PC-3 (cell line): ENCODE measurements around a stretch of chr9.

- RAMPAGE, long total RNA = no peak
Measured at GRCh38 chr9:134996848-134997414, 79.2 kb upstream of the FCN1 start.

- RAMPAGE, long total RNA = no peak
Measured at GRCh38 chr9:135244156-135244846, 156.8 kb downstream of the OLFM1 start.

- RAMPAGE, long total RNA = no peak
Measured at GRCh38 chr9:135255262-135255989, 168.0 kb downstream of the OLFM1 start.

GRCh38 chr9:135500222-135500426 is 358 bp upstream of the MRPS2 start:
- RAMPAGE, long total RNA = no peak

- RAMPAGE, long total RNA = no peak
Measured at GRCh38 chr9:135908652-135909328, 1.4 kb upstream of the CAMSAP1 start.

- RAMPAGE, long total RNA = no peak
Measured at GRCh38 chr9:135926668-135927449, 19.5 kb upstream of the CAMSAP1 start.

DNA sequence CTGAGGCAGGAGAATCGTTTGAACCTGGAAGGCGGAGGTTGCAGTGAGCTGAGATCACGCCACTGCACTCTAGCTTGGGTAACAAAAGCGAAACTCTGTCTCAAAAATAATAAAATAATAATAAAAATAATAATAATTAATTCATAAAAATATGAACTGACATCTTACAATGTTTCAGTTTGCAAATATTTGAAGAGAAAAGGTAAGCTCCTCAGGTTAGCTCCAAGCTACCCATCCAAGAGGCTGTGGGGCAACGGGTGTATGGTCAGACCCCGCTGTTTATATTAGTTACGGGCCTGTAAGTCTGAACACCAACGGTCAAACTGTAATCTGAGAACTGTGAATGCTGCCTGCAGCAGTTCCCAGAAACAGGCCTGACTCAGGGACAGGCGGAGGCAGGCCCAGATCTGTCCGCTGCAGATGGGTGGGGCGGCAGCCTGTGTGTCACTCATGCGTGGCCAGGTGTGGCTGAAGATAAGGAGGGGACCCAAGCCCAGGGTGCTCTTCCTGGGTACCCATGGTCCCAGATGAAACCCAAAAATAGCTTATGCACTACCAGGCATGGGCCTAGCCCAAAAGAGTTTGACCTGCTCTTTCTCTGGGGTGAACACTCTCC is 9.4 kb downstream of the UBAC1 start:
- RAMPAGE, long total RNA = no peak

DNA sequence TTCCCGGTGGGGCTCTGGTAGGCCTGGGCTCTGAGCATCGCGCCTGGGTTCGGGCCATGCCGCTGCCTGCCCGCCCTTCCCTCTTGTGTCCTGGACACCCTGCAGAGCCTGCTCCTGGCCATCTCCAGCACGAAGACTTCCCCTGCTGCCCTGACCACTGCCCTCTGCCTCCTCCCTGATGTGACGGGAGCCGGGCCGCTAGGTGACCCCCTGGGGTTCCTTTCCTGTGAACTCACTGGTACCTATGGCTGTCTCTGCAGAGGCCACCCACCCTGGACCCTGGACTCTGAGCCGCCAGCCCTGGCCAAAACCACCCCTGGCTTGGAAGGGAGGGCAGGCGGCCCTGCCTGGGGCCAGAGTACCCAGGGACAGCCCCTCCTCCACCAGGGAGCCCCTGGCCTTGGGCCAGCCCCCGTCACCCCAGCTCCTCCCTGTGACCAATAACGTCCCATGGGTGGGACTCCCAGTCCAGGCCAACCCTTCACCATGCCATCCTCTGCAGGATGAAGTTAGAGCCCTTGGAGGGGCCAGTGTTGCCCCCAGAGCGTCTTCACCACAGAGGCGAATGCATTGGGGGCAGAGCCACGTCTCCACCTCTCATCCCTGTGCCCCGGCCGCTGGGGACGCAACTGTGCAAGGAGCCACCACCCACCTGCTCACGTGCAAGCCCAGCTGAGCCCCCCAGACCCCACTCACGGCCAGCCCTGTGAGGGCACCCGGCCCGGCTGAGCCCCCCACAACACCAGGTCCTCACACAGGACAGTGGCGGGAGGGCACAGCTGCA is 33.1 kb upstream of the UBAC1 start:
- RAMPAGE, long total RNA = no peak

DNA sequence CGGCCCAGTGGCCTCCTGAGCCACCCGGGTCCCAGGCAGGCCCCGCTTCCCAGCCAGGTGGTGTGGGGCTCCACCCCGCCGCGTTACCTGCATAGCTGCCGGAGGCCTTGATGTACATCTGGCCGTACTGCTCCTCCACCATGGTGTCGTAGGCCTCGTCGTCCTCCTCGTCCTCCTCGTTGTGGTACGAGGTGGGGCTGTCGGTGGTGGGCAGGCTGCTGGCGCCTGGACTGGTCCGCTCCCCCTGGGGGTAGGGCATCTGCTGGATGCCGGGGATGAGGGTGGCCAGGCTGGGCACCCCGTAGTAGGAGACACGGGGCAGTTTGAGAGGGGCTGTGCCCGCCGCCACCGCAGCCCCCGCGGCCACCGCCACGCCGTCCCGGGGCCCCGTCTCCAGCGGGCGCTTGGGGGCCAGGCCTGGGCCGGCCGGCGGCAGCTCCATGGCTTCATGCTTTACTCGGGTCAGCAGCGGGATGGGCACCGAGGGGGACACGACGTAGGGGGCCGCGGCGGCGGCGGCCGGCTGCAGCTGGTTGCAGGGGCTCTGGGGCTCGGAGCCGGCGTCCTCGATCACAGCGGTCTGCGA is 45.4 kb downstream of the NACC2 start:
- RAMPAGE, long total RNA = no peak

DNA sequence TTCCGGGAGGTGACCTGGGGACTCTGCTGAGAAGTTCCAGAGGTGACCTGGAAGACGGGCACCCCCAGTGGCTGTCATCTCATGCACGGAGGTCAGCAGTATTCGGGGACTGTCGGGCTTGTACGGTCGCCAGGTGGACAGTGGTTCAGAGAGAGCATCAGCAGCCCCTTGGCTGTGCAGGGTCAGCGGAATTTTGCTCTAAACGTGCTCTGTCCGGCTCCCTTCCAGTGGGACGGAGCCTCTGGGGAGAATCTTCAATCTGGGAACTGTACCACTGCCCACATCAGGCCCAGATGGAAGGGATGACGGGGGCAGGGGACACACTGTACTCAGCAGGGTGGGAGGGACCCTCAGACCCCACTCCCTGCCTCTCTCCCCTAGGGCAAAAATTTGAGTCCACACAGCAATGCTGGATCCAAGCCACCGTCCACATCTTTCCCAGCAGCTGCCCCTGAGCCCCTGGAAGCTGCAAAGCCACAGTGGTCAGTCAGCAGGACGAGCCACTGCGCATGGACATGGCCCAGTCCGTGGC is 7.0 kb downstream of the NACC2 start:
- RAMPAGE, long total RNA = no peak

GRCh38 chr9:136091538-136092014 is 3.5 kb downstream of the NACC2 start:
- RAMPAGE, long total RNA = no peak

- RAMPAGE, long total RNA = no peak
Measured at GRCh38 chr9:136115302-136115731, 3.4 kb downstream of the TMEM250 start.

- RAMPAGE, long total RNA = no peak
Measured at GRCh38 chr9:136308960-136309672, 5.2 kb upstream of the CCDC187 start.

DNA sequence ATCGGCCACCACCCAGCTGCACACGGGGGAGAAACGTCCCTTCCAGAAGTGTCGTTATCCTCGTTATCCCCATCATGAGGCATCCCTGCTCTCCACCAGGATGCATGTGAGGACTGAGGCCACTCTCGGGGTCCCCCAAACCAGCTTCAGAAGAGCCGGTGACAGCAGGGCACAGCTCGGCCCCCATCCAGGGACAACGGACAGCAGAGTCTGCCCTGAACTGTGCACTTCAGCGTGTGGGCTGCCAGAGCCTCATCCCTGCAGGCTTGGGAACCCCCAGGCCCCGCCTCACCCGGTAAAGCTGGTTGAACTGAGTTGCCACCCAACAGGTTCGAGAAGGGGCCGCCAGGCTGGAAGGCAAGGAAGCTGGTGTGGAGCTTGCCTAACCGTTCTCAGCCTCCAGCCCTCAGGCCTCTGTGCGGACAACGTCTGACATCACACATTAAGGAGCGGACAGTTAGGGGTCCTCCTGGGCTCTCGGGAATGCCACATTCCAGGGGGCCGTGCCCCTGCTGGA is 742 bp upstream of the CARD9 start:
- RAMPAGE, long total RNA = no peak

DNA sequence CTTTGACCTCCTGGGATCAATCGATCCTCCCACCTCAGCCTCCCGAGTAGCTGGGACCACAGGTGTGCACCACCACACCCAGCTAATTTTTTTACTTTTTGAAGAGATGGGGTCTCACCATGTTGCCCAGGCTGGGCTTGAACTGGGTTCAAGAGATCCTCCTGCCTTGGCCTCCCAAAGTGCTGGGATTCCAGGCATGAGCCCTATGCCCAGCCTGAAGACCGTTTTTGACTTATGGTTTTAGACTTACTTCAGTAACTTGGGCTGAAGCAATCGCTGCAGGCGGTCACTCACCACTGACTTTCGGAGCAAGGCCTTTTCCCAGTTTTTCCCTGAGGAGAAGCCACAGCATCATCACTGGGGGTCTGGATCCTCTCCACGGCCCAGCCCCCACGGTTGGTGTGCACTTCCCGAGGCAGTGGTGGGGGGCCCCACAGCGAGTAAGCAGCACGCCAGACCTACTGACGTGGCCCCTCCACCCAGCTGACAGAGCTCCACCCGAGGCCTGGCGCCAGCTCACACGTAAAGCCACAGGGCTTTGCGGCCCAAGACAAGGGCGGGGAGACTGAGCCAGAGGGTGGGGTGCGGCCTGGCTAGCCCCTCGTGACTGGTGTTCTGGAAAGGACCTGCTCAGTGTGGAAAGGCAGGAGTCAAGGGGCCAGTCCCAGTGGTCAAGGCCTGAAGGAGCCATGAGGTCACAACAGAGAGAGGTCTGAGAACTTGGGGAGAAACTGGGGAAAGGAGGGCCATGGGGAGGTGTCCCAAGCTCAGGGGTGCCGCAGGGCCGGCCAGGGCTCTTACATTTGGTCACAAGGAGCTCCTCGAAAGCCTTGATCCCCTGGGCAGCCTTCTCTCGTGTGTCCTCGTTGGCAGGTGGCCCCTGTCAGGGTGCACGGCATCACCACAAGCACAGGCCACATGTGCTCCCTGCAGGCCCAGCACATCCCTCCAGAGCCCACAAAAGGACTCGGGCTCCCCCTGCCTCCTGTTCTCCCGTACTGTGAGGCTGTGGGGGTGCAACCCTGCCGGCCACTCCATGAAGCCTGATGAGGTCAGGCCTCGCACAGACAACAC is 5.6 kb downstream of the SNAPC4 start:
- RAMPAGE, long total RNA = no peak

- RAMPAGE, long total RNA = no peak
Measured at GRCh38 chr9:136451108-136451663, 11.5 kb upstream of the INPP5E start.

DNA sequence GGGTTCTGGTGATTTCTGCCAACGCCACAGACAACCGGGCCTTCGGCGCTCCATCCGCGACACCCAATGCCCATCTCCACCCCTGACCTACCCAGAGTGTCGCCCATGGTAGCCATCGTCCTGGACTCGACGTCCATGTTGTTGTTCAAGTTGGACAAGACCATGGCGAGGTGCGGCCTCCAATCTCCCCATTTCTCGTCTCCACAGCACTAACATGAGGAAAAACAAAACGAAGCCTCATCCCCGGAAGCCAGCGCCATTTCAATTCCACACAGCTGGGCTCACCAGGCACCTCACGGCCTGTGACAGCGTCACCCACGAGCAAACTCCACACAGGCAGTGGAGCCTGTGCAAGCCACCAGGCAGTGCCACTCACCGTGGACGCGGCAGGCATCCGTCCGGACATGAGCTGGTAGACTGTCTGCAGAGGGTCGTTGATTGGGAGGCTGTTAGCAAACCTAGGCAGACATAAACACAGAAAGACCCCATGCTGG is 20.1 kb upstream of the INPP5E start:
- RAMPAGE, long total RNA = no peak

- RAMPAGE, long total RNA = no peak
Measured at GRCh38 chr9:136482259-136482854, 483 bp downstream of the SEC16A start.

DNA sequence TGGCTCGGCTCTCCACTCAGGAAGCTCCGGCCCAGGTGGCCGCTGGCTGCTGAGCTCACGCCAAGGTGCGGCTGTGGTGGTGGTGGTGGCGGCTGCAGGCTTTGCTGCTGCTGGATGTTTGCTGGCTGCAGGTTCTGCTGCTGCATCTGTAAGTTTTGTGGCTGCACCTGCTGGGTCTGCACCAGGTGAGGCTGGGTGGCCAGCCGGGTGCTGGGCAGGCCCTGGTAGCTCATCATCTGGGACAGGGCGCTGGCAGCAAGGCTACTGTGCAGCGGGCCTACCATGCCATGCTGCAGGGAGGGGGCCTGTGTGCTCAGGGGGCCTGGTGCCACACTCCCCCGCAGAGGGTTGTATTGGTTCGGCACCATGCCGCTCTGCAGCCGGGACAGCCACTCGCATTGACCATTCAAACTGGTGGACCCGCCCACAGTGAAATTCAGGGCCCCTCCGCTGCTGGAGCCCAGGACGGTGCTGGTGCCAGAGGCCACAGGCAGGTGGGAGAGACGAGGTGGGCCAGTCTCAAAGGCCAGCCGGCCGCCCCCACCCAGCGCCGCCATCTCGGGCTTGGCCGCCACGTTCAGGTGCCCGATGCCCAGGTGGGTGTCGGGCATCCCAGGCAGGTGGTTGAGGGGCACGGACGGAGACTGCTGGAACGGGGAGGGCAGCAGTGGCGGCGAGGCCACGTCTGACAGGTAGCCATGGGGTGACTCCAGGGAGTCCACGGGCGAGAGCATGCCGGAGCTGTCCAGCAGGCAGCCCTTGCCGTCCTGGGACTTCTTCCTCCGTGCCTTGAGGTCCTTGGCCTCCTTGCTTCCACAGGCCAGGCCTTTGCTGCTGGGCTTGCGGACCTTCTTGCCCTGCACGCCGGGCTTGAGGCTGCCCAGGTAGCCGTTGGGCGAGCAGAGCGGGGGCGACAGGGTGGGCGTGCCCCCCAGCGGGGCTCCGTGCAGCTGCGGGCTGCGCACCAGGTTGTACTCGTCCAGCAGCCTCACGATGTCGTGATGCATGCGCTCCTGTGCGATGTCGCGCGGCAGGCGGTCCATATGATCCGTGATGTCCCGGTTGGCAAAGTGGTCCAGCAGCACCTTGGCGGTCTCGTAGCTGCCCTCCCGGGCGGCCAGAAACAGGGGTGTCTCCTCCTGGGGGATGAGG is 14.0 kb upstream of the SEC16A start:
- RAMPAGE, long total RNA = no peak

- RAMPAGE, long total RNA = no peak
Measured at GRCh38 chr9:136501614-136502559, 19.0 kb upstream of the SEC16A start.